Pulmonary lymph node (tissue), 1 donor: ENCODE data around the genes TMOD3 and BCL2L10.

GRCh38 chr15:51334080-51334517 is 4.3 kb downstream of the CYP19A1 start:
- PRO-cap, result no peak

DNA sequence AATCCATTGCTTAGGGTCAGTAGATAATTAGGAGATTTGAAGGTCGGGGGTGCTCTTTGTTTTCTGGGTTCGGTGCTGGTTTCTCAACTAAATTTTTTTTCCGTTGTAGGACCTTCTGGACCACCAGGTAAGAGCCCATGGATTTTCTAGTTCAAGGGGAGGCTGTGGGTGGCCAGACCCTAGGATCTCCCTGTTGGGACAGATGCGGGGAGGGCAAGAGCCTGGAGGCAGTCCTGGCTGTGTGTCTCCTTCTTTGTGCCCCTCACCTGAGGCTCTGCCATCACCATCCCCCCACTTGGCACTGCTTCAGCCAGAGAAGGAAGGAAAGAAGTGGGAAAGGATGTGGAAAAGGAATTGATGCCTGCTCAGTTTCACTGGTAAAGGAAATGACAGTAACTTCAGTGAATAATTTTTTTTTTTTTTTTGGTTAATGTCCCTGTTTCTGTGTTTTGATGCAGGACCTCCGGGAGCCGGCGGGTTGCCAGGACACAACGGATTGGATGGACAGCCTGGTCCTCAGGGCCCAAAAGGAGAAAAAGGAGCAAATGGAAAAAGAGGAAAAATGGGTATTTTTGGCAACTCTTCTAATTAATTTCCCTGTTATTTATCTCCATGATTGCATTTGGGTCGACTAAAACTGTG is 42.0 kb downstream of the GLDN start:
- PRO-cap, result no peak

DNA sequence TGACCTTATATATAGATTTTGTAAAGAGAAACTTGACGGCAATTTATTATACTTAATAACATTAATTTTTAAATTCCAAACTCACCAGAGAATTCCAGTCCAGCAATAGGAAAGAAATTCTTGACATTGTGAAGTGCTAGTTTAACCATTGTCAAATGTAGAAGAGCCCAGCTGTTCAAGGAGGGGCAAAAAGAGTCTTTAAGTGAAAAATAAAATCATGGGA is 123.9 kb downstream of the GLDN start:
- PRO-cap, result no peak

DNA sequence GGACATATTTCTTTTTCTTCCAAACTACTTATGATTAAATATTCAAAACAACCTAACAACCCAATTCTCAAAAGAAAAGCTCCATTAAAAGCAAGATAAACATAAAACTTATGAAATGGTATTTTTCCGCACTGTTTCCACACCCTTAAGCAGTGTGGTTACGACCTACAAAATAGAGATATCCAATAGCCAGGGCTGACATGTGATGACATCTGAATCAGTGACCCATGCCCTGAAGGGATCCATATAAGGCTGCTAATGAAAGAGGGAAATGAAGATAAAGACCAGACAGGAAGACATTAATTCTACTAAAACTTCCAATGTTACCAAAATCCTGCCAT is 45.5 kb downstream of the DMXL2 start:
- PRO-cap, result unidirectional peak, plus-strand start at position 274 of the sequence

- PRO-cap, result no peak
These were observed 3.0 kb downstream of the DMXL2 start for GRCh38 chr15:51619249-51620260.

- PRO-cap, result unidirectional peak, plus-strand start at chr15:51829682
These were observed at the start of gene TMOD3 for GRCh38 chr15:51829307-51830595. Gene TMOD3, plus strand, starts transcription at chr15:51829653.

DNA sequence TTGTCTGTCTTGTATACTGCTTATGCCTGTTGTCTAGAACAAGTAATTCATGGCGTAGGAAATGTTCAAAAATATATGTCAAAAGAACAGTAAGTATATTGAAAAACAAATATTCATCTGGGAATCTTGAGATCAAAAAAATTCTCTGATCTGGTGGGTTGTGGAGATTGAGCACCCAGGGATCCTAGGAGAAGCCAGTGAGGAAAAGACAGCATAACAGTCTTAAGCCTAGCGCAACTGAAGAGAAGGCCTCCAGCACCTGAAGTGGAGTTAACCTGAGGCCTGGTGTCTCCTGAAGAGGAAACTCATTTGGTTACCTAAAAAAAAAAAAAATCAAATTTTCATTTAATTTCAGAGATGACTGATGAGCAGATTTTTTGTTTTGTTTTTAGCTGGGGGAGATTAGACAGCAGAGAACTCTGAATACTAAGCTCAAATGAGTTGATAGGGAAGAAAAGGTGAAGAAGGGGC is 22.7 kb downstream of the TMOD3 start:
- PRO-cap, result no peak

- PRO-cap, result no peak
These were observed 41.5 kb downstream of the TMOD3 start for GRCh38 chr15:51870918-51871472.

DNA sequence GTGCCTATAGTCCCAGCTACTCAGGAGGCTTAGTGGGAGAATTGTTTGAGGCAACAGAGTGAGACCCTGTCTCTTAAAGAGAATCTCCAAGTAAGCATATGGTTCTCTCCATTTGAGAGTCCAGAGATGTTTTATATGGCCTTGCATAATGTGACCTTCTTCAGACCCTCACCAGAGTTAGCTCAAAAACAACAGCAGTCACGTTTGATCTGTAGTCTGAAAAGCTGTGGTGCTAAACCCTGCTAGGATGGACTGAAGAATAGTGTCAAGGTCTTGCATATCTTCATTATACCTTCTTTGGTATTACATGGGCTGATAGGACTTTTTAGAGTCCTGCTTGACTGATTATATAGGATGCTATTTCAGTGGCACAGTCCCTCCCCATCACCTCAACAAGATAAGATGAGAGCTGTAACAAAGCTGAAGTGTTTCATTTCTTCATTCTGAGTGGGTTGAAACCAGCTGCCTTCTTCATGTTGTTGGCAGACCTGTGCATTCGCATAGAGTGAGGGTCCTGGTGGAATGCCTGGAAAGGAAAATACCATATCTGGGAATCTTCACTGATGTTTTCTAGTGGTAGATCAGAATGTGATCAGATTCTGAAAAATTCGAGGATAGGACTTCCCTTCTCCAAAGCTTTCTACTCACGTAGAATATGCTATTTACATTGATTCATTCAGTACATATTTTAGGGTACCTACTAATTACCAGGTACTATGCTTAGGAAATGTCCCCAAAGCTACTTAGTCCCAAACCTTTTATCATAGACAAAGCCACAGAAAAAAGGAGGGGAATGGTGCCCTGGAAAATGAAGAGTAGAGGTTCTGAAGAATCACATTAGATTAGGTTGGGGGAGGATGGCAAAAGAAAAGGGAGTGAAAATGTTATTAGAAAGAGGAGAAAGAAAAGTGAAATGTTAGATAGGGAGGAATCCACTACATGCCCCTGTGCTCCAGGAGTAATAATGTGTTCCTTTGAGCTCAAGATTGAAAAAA is 18.4 kb downstream of the MAPK6 start:
- PRO-cap, result no peak

DNA sequence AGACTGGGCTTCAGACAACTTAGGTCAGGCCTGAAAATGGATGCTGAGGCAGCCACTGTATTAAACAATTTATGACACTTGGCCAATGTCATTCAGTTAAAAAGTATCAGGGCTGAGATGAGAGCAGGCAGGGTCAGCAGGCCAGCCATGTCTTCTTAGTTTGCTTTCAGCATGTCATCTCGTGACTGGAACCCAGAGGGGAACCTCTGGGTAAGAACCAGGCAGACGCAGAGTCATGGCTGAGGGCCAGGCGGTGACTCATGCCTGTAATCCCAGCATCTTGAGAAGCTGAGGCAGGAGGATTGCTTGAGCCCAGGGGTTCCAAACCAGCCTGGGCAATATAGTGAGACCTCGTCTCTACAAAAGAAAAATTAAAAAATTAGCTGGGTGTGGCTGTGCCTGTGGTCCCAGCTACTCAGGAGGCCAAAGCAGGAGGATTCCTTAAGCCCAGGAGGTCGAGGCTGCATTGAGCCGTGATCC is 11.8 kb downstream of the BCL2L10 start:
- PRO-cap, result no peak

GRCh38 chr15:52111855-52112851 is at the start of gene BCL2L10:
Gene BCL2L10, minus strand, starts transcription at chr15:52112775.
- PRO-cap, result no peak

- PRO-cap, result no peak
These were observed 48.5 kb upstream of the GNB5 start for GRCh38 chr15:52239494-52240222.

DNA sequence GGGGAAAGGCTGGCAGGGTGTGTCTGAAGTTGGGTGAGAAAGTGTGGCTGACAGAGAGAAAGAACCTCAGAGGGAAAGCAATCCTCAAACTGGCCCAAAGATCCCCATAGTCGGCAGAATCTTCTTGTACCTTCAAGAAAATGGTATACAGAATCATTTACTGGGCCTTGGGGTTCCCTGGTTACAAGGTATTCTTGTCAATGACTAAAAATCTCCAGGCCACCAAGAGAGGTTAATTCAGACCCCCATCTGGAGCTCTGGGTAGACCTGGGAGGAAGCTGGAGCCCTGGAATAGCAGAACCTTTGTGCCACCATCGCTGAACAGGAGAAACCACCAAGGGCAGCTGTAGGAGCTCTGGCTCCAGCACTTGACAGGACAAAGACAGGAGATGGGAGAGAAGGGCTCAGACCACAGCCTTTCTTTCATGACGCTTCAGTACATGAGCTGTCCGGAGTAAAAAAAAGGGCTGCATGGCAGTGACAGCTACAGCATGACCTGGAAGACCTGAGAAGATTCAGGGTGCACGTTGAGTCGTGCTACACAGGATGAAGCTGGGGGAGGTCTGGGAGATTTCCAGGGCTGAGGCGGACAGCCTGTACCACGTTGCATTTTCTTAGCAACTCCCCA is 15.2 kb upstream of the MYO5C start:
- PRO-cap, result no peak

GRCh38 chr15:52518845-52519338 is 9.8 kb downstream of the MYO5A start:
- PRO-cap, result no peak

DNA sequence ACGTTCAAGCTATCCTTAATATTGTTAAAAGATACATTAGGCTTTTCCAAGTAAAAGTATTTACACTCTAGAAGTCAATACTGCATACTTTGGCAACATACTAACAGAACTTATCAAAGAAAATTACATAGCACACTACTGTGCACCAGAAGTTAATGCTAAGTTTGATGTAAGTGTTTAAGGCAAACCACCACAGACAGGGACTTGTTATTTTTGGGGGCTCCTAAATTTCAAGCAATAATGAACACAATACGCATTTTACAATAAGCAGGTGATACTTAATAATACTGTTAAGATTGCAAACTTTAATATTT is 1.6 kb downstream of the ARPP19 start:
- PRO-cap, result no peak

- PRO-cap, result no peak
These were observed 33.5 kb upstream of the ARPP19 start for GRCh38 chr15:52602217-52602858.

DNA sequence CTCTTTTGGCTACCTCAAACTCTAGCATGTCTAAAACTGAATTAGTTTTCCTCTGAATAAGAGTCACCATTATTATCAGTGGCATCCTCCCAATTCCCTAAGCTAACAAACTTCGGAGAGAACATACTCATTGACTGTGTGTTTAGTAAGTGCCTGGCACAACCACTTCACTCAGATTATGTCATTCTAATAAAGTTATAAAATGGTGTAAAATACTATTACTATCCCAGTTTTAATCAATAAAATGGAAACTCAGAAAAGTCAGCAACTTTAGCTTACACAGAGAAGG is 21.8 kb downstream of the ATOSA start:
- PRO-cap, result no peak

- PRO-cap, result bidirectional peak, plus-strand start at chr15:52678032, minus-strand start at chr15:52677872
These were observed 1.5 kb downstream of the ATOSA start for GRCh38 chr15:52677749-52677963.

GRCh38 chr15:52679583-52679771 is 289 bp upstream of the ATOSA start:
- PRO-cap, result bidirectional peak, plus-strand start at chr15:52679856, minus-strand start at chr15:52679655

DNA sequence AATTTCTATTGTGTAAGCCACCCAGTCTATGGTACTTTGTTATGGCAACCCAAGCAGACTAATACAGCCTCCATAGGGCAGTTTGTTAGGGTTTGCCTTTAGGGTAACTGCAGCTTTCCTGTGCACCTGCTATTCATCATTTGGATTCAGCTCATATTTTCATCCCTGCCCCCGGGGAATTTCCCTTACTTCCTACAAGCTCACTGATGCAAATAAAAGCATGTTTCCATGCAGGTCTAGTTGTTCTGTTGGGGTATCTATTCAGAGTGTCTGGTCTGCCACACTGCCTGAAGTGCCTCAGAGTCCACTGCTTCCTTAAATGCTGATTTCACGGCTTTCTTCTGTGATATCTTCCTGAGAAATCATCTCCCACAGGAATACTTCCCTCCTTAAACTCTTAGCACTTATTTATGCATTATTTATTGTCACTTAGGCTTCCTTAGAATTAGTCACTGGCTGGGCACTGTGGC is 48.7 kb upstream of the ATOSA start:
- PRO-cap, result no peak